ENCODE measurements around a stretch of chr10.

DNA sequence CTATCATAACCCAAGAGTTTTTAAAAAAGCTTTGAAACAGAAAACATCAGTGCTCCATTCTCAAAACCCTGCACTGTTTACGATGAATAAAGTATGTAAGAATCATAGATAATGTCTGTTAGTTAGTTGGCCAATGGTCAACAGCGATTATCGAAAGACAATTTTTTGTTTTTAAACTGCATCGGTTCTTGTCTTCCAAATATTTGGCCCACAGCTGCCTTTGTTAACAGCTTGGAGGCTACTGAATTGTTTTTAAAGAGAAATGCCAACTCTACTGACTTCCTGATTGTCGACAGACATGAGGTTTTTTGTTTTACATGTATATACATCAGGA, 170.2 kb downstream of the PRPF18 start:
- RRBS: no CpG with 5 or more reads among the region's 5 CpGs

GRCh38 chr10:13788876-13789438, 202.2 kb downstream of the PRPF18 start:
- RRBS: no CpG with 5 or more reads among the region's 4 CpGs

- RRBS: no CpG with 5 or more reads among the region's 3 CpGs
Observed at GRCh38 chr10:13873244-13873532, 286.4 kb downstream of the PRPF18 start.

DNA sequence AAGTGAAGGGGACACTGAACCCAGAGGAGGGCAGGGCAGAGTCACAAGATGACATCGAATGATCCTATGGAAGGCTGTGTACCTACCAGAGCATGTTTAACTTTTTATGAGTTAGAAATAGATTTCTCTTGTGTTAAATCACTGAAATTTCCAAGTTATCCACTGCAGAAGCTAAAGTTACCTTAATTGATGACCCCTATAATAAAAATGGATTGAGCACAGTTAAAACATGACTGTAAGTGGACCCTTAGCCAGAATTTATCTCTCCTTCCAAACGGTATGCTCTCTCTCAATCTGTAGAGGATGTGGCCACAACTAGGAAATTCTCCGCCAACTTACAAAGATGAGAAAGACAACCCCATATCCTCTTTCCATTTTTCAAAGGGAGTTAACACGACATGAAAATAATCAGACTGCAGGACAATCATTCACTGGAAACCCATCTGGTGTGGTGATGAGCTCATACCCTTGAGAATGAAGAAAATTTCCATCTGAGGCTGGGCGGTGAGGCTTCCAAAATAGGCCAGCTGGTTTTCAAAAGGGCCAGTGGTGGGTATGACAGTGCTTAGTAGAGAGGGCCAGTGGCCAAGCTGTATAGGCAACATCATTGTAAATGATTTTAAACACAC, 369.7 kb downstream of the FRMD4A start:
- RRBS: no CpG with 5 or more reads among the region's 5 CpGs

DNA sequence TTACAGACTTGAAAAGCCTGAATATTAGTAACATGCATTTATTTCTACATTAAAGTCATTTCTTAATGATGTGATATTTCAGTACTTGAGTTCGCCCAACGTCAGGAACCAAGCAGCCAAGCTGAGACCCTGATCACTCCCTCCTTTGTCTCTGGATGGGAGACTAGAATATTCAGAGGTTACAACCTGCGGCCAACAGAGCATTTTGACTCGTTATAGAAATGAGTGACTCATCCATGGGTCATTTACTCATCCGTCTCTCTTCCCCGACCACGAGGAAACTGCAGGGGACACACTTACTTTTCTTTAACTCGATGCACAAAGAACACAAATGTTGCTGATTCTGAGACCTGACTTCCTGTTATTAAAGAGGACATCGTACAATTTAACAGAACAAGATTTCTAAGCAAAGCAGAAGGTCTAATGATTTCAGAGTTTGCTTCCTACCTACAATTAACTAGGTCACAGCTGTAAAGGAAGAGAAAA, 343.3 kb downstream of the FRMD4A start:
- RRBS: no CpG with 5 or more reads among the region's 9 CpGs

- RRBS: no CpG with 5 or more reads among the region's 17 CpGs
Observed at GRCh38 chr10:14184579-14185414, 145.9 kb downstream of the FRMD4A start.

- RRBS: no CpG with 5 or more reads among the region's 5 CpGs
Observed at GRCh38 chr10:14531968-14532428, 201.3 kb upstream of the FRMD4A start.

GRCh38 chr10:14553992-14555005, 220.4 kb downstream of the FAM107B start:
- RRBS: no CpG with 5 or more reads among the region's 6 CpGs

DNA sequence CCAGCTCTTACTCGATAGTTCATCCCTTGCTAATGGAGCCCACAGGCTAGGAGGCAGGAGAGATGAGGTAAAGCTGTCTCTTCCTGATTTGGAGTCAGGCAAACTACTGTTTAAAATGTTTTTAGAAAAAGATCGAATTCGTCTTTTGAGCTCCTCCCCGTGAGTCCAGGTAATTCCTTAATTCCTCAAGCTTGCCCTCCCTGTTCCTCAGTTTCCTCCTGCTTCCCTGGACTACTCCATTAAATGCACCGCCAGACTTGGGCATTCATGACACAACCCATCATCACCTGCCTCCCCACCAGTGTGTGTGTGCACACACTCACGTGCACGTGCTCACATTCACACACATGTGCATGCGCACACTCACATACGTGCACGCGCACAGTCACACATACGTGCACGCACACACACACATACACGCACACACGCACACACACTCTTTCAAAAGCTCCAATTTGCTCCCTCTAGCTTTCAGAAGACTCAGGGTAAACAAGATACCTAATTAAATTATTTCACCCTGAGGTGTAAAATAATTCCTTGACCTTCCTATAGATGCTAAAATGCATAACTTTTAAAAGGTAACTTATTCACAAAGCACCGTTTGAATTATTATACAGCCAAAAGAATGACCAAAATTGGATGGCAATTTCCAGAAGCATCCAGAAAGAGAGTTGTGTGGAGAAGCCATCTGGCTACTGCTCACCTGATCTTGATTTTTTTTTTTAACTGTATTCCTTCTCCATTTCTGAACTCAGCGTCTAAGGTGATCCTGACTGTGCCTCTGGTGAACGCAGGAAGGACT, 216.6 kb downstream of the FAM107B start:
- RRBS: no CpG with 5 or more reads among the region's 18 CpGs

DNA sequence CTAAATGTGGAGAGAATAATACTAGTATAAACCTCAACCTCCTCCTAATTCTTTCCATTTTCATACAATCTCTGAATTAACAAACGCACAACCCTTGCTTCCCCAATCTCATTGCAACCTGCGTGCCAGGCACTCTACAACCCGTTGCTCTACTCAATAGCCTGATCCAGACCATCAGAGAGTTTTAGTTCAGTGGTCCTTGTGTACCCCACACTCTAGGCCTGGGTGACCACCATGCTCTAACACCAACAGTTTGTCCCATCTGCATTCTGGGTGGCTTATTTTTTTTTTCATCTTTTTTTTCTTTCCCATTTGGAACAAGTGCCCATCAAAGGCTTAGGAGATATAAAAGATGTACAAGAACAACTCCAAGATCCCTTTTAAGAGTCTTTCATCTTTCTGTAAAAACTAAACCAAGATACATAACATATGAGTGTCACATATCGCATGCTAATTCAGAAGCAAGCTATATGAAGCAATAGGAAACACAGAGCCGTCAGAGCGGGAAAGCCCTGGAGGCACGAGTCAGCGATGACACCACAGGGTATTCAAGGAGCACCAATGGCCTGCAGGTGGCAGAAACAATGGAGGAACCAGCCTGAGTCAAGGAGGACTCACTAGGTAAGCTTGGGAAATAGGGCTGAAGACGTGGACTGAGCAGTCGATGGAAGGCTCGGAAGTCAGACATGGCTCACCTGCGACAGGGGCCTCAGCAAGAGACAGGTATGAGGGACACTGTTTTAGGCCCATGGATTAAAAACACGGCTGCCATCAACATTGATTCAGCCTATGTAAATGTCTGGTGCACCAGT, 214.6 kb downstream of the FAM107B start:
- RRBS: no CpG with 5 or more reads among the region's 13 CpGs

DNA sequence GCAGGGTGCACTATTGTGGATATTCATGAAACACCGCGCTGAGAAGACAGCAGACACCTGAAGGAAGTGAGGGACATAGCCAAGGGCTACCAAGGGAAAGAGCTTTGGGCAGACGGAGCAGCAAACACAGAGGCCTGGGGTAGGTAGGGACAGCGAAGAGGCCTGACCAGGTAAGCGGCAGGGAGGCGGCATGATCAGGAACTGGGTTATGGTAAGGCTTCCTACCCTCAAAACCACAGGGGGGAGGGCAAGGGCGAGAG, 213.4 kb downstream of the FAM107B start:
- RRBS: no CpG with 5 or more reads among the region's 7 CpGs

- RRBS: no CpG with 5 or more reads among the region's 8 CpGs
Observed at GRCh38 chr10:14584538-14585235, 190.0 kb downstream of the FAM107B start.

- RRBS: no CpG with 5 or more reads among the region's 2 CpGs
Observed at GRCh38 chr10:14602925-14603265, 171.8 kb downstream of the FAM107B start.

GRCh38 chr10:14604725-14605133, 170.0 kb downstream of the FAM107B start:
- RRBS: no CpG with 5 or more reads among the region's 11 CpGs

DNA sequence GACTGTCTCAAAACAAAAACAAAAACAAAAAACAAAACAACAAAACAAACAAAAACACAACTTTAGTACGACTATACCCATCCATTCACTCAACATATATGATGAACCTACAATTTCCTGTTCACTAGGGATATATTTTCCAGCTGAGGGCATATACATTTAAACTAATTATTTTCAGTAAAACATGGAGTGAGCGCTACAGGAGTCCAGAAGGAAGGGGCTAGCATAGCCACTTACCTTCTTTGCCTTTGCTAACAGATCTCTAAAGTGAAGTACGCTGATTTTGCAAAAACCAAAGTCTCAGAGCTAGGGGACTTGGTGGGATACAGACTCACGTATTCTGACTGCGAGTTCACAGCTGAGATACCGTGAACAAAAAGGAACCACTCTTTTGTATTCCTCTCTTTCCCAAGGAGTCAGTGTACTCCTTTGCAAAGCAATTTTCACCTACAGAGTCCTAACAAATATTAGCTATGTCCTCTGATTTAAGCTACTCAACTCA, 867 bp downstream of the CDNF start:
- RRBS: no CpG with 5 or more reads among the region's 6 CpGs

GRCh38 chr10:15167354-15168110, 961 bp downstream of the NMT2 start:
- RRBS: 2% methylated on average over 4 of the region's 32 CpGs

- RRBS: no CpG with 5 or more reads among the region's 8 CpGs
Observed at GRCh38 chr10:15515219-15515797, 144.2 kb upstream of the FAM171A1 start.

DNA sequence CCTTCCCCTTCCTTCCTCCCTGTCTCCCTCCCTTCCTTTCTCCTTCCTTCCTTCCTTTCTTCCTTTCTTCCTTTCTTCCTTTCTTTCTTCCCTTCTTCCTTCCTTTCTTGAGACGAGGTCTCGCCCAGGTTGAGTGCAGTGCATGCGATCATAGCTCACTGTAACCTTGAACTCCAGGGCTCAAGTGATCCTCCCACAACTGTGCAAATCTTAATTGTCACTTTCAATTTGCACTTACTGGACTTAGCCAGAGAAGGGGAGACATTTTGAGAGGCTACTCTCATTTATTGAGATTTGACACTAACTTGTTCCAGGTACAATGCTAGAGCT, 157.9 kb upstream of the FAM171A1 start:
- RRBS: no CpG with 5 or more reads among the region's 3 CpGs

GRCh38 chr10:15603598-15603981, 116.1 kb downstream of the ITGA8 start:
- RRBS: no CpG with 5 or more reads among the region's 3 CpGs

- RRBS: no CpG with 5 or more reads among the region's 24 CpGs
Observed at GRCh38 chr10:16816699-16817261, 444 bp downstream of the RSU1 start.